M059J (cell line): ENCODE data around the genes KIFC3 and GINS3.

- RAMPAGE, long total RNA: no peak
These were observed 128 bp upstream of the PSME3IP1 start for GRCh38 chr16:57186120-57186214.

- RAMPAGE, long total RNA: no peak
These were observed 17.8 kb downstream of the PLLP start for GRCh38 chr16:57266499-57267334.

- RAMPAGE, long total RNA: no peak
These were observed 2.8 kb downstream of the CCL22 start for GRCh38 chr16:57361285-57361841.

DNA sequence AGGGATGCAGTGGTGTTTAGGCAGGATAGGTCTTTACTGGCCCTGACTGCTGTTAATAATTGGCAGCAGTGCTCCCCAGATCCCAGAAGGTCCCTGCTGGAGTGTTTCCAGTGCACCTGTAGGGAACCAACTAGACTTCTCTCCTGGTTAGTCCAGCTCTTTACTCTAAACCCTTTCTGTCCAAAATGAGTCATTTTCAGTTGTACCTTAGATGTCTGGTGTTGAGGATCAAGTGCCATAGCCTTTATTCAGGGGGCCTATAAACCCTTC, 8.7 kb downstream of the POLR2C start:
- RAMPAGE, long total RNA: no peak

DNA sequence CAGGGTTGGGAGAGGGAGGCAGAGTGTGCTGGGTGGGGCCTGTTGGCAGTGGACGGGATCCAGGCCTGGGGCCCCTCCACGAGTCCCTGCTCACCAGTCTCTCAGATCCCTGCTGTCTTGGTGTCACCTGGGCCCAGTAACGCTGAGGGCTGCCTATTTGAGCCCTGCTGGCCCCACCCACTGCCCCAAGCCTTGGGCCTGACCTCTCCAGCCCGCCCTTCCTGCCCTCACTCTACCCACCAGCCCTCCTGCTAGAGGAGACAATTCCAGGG, 21.6 kb downstream of the CCDC102A start:
- RAMPAGE, long total RNA: no peak

DNA sequence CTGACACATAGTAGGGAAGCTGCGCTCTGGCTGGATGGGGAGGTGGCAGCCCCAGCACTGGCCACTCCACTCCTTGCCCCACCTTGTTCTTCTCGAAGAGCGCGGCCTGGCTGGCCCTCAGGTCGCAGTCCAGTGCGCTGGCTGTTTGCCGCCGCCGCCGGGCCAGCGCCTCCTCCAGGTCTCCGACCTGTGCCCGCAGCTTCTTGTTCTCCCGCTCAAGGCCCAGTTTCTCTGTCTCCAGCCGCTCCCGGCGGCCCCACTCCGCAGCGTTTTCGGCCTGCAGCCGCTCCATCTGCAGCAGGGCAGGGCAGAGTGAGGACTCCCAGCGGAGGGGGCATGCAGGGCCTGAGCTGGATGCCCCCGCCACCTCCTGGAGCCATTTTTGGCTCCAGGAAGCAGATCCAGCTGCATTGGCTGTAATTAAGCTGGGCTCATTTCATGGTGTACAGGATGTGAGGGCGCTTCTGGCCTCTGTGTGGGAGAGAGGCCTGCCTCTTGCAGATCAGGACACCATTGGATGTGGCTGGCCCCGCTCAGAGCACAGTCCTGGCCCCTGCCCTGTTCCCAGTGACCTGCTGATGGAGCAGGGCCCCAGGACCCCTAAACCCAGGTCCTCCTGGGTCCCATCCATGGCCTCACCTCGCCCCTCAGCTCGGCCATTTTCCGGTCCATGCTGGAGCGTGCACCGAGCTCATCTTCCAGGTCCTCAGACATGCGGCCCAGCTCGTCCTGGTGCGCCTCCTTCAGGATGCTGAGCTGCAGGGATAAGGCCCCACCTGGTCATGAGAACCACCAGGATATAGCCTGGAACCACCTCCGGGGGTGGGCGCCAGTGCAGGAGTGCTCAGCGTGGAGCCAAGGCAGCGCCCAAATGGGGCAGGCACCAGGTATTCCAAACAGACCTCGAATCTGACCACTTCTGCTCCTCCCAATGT, 18.1 kb downstream of the CCDC102A start:
- RAMPAGE, long total RNA: no peak

GRCh38 chr16:57528215-57528717, 8.1 kb downstream of the CCDC102A start:
- RAMPAGE, long total RNA: no peak

DNA sequence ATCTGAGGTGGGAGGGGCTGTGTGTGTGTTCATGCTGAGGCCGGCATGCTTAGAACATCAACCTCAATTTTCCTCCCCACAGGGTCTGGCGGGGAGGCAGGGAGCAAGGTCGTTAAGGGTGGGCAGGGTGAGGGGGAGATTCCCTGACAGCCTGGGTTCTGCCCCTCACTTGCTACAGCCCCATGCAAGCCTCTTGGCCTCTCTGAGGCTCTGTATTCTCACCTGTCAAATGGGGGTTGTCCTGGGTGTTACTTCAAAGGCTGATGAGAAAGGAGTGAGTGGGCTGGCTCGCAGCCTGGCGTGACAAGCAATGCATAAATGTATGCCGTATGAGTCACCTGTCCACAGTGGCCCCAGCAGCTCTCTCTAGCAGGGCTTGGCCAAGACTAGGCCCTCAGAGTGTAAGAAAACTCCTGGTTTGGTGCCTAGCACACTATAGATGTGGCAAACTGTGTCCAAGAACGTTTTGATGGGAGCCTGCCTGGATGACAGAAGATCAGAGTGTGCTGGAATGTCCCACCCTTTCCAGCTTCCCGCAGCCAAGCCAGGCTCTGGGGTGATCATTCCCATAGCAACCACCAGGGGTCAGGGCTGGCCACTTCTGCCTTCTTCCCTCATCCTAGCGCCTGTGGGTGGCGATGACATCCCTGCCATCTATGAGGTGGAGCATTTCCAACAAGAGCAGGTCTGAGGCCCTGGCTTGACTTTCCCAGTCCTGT, 37.3 kb upstream of the ADGRG1 start:
- RAMPAGE, long total RNA: no peak

DNA sequence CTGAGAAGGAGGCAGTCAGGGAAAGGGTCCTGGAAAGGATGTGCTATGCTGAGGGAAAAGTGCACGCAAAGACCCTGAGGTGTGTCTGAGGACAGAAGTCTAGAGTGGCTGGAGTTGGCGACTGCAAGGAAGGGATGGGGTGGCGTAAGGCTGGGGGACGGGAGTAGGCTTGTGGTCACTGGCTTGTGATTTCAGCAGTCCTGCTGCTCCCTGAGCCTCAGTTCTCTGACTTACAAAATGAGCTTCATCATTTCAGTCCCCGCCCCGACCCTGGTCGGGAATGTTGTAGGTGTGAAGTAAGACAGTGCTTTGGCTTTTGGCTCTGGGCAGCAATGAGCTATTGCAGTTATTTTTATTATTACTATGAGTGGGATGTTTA, 8.5 kb downstream of the ADGRG1 start:
- RAMPAGE, long total RNA: no peak

- RAMPAGE, long total RNA: no peak
These were observed 9.0 kb downstream of the ADGRG1 start for GRCh38 chr16:57637360-57637853.

- RAMPAGE, long total RNA: no peak
These were observed 9.2 kb downstream of the DRC7 start for GRCh38 chr16:57703812-57704211.

DNA sequence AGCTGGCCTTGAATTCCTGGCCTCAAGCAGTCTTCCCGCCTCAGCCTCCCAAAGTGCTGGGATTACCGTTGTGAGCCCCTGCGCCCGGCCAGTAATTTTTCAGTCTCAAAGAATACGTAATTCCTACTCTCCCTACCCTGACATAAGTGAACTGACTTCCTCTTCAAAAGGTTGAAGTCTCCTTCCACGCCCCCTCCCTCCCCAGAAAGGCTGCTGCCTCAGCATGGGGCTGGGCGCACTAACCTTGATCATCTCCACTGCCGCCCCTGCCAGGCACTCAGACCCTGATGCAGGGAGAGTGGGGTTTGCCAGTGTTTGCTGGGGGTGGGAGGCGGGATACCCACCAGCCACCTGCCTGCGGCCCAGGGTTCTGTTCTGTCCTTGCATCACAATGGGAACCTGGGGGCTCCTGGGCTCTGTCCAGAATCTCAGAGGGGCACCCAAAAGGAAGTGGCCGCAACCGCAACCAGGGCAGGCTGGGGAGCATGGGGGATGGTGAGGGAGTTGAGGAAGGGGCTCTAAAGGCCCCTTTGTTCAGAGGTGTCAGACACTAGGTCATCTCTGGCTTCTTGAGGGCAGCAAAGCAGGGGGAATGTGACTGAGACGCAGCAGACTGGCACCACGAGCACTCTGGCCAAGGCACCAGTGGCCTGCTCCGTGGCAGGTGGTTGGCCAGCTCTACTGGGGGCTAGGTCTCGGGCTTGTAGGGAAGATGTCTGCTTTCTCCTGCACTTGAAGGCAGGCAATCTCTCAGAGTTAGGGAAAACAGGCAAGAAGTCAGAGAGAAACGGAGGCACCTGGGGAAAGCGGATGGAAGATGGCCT, 27.3 kb downstream of the KIFC3 start:
- RAMPAGE, long total RNA: no peak

DNA sequence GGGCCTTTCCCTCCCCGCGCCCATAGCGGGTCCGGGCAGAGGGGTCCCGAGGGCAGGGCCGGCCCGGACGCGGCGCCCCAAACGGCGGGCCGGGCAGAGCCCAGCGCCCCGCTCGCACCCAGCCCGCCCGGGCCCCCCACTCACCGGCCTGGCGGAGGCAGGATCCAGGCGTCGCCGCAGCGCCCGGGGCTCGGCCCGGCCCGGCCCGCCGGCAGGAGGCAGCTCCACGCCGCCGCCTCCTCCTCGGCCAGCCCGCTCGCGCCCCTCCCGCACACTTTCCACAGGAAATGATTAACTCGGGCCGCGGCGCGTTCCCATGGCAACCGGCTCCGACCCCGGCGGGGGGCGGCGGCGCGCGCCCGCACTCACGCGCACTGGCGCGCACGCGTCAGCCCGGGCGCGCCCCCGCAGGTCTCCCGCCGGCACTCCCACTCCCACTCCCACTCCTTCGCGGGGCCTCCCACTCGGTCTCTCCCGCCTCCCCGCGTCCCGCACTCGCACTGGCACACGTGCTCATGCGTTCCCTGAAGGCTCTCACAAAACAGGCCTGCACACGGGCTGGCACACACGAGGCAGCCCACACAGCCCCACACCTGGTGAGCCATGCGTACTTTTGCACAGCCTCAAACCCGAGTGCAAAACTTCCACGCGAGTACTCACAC, at the start of gene KIFC3:
Gene KIFC3 (minus strand): TSS at position 266 of the 662 bp plus-strand sequence.
- RAMPAGE, long total RNA: no peak

DNA sequence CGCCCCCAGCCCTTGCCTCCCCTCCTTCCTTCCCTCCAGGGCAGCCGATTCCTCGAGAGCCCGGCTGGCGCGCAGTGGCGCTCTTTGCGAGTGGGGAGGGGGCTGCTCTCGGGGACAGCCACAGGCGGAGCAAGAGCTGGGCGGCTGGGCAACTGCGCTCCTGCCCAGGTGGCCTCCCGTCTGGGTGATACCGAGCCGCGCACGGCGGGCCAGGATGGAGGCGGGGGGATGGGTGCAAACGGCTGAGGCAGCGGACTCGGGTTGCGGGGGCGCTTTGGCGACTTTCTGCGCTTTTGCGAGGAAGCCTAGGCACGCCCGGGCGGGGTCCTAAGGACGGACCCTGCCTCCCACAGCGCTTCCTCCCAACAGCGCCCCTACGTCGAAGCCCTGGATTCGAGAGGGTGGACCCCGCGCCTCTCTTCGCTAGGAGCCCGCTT, 1.3 kb downstream of the MMP15 start:
- RAMPAGE, long total RNA: no peak

DNA sequence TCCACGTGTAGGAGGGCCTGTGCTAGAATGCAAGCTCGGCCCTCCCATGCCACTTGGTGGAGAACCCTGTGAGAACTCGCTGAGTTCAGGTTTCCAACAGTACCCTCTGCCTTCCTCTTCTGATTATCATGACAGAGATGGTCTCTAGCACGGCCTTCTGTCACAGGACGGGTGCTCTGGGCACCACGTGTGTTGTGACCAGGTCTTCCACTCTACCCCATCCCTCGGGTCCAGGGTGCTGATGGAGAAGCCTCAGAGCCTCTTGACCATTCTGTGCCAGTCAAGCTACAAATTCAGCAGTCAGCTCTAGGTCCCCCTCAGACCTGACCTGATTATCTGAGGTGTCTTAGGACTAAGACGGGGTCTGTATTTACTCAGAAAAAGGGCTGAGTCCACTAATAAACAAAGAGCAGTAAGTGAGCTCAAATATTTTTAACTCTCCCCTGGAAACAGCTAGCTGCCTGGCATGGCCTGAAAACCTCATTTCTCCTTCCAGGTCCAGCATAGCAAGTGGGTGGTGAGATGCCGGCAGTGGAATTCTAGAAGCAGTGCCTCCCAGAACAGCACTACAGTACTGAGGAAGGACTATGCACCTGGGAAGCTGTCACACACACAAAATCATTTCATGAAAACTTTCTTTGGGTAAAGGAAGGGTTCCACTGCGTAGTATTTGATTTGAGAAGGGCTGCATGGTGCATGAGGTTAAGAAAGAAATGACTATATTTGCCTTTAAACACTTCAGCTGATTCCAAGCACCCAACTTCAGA, 29.4 kb upstream of the CFAP20 start:
- RAMPAGE, long total RNA: no peak

- RAMPAGE, long total RNA: no peak
These were observed at the start of gene GINS3 for GRCh38 chr16:58392127-58393189. GINS3 (plus strand) TSS chr16:58392471.

DNA sequence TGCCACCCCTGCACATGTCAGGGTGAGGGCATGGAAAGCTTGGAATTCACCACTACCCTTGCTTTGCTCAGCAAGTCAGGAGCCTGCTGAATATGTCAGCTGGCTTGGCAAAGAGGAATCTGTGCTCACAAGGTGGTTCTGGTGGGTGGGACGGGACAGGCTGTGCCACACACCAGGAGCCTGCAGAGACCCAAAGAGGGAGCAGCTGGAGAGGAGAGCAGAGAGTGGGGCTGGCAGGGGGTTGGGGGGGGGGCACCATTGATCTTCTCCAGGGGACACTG, 48.7 kb upstream of the NDRG4 start:
- RAMPAGE, long total RNA: no peak

DNA sequence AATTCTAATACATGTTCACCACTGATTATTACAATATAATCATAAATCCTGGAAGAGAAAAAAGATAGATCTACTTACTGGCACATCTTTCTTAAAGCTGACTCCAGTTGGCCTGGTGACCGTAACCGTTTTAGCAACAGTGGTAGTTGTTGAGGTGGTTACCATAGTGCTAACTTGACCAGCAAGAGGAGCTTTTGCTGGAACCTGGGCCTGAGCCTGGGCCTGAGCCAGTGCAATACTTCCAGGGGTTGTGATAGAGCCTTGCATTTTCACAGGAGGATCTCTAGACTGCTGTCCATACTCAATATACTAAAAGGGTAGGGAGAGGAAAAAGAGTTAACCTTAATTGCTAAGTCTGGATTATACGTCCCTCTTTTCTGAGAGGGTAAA, 36.2 kb downstream of the SETD6 start:
- RAMPAGE, long total RNA: no peak

DNA sequence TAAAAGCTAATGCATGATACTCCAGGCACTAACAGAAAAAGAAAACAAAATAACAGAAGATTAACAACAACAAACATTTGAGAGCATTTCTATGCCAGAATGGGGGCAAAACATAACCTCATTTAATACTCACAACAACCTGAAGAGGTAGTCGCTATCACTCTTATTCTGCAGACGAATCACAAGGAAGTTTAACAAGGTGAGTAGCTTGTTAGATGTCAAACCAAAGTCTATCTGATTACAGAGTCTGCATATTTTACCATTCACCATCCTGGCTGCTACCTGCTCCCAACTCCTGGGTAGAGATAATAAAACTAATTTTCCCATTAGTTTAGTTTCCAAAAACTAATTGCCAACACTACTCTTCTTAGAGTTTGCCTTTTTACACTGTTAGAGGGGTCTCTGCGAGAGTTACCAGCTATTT, 904.8 kb downstream of the CDH11 start:
- RAMPAGE, long total RNA: no peak

- RAMPAGE, long total RNA: no peak
These were observed 870.2 kb downstream of the CDH11 start for GRCh38 chr16:64251597-64252056.